ENCODE results near the genes TAS1R2 and NBL1.

DNA sequence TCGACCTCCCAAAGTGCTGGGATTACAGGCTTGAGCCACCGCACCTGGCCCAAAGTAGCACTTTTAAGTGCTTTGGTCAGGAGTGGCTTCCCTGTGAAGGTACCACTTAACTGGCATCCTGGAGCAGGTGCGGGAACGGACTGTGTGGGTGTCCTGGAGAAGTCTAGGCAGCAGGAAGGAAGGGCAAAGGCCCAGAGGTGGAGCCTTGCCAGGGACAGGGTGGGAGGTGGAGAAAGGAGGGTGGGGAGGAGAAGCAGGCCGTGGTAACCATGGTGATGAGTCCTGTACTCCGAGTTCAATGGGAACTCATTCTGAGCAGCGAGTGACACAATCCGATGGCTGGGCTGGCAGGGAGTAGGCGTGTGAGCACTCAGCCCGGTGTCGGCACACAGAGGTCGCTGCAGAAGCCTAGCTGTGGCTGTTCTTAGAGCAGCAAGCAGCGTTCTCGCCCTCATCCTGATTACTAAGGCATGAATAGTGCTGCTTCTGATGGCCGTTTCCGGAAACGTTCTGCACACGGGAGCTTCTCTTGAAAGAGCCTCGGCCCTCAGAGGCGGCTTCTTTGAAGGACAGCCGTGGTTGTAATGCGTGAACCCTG is 73.1 kb upstream of the PAX7 start:
- RRBS: no CpG with 5 or more reads among the region's 22 CpGs

- RRBS: 3% methylated on average over 16 of the region's 69 CpGs
Observed at GRCh38 chr1:18636296-18637161, 5.9 kb downstream of the PAX7 start.

DNA sequence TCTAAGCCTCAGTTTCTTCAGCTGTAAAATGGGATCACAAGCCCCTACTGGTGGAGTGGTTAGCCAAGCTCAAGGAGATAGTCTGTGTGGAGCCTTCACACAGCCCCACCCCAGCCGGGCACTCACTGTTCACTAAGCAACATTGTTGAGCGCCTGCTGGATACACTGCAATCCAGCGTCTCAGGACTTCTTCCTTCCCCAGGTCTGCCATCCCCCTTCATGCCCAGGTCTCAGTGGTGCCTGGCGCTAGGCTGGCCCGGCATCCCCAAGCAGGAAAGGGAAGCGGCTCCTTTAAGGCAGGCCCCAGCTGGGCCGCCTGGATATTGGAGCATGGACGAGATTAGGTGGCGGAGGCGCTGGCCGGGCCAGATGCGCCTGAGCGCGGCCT is 75.6 kb downstream of the TAS1R2 start:
- RRBS: no CpG with 5 or more reads among the region's 14 CpGs

- RRBS: no CpG with 5 or more reads among the region's 7 CpGs
Observed at GRCh38 chr1:18807235-18807819, 52.1 kb downstream of the TAS1R2 start.

- RRBS: no CpG with 5 or more reads among the region's 4 CpGs
Observed at GRCh38 chr1:18859491-18859905, at the start of gene TAS1R2. Gene TAS1R2 (minus strand): TSS chr1:18859660.

DNA sequence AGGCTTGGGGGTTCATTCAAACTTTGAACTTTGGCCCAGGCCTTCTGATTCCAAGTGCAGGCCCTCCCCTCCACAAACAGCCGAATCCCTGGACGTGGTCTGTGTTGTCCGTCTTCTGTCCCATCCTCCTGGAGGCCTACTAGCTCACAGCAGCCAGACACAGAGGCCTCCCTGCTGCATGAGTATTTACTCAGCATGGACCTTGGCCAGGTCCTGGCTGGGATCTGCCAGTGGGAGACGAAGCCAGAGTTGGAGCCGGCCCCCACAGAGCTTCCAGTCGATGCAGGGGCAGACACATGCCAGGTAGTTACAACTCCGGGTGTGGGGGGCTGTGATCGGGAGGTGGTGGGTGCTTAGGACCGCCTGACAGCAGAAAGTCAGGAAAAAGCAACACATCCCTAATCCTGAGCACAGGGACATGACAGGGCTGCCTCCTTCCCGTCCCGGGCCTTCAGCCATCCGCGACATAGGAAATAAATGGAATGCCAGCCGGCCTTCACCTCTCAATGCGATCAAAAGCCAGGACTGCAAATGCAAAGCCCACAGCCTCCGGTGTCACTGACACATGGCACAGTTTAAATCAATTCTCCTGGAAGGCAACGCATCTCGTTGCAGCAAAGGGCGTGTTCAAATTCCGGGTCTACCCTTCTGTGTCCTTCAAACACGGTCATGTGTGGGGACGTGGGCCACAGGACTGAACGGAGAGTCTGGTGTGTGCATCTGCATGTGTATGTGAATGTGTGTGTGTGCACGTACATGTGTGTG is 7.3 kb downstream of the IFFO2 start:
- RRBS: 44% methylated on average over 6 of the region's 24 CpGs

DNA sequence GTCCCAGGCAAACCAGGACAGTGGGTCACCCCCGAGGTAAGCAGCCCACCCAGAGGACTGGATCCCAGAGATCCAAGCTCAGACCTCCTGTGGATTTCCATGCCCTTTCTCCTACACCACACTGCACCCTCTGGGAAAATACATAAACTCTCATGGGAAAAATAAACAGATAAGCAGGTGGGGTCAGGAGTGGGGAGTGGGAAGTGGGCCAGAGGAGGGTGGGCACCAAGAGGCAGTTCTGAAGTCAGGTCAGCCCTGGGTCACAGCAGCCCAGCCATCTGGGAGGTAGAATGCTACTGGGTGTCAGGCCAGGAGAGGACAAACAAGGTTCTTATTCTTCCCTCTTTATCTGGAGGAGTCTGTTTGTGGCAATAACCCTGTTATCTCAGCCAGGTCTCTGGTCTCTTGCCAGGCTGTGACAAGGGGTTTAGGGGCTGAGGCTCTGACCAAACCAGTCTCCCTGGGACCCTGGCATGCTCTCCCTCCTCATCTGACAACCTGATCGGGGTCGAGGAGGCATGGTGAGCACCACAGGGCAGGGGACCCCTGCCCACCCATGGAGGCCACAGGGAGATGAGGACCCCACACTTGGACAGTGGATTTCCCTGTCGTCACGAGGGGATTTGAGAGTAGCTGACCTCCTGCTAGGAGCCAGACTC is 51.1 kb upstream of the IFFO2 start:
- RRBS: no CpG with 5 or more reads among the region's 5 CpGs

- RRBS: no CpG with 5 or more reads among the region's 34 CpGs
Observed at GRCh38 chr1:19073734-19074844, 117.6 kb upstream of the IFFO2 start.

GRCh38 chr1:19082817-19083655 is 126.6 kb upstream of the IFFO2 start:
- RRBS: no CpG with 5 or more reads among the region's 11 CpGs

- RRBS: 50% methylated on average over 4 of the region's 13 CpGs
Observed at GRCh38 chr1:19122485-19123208, 87.4 kb downstream of the UBR4 start.

DNA sequence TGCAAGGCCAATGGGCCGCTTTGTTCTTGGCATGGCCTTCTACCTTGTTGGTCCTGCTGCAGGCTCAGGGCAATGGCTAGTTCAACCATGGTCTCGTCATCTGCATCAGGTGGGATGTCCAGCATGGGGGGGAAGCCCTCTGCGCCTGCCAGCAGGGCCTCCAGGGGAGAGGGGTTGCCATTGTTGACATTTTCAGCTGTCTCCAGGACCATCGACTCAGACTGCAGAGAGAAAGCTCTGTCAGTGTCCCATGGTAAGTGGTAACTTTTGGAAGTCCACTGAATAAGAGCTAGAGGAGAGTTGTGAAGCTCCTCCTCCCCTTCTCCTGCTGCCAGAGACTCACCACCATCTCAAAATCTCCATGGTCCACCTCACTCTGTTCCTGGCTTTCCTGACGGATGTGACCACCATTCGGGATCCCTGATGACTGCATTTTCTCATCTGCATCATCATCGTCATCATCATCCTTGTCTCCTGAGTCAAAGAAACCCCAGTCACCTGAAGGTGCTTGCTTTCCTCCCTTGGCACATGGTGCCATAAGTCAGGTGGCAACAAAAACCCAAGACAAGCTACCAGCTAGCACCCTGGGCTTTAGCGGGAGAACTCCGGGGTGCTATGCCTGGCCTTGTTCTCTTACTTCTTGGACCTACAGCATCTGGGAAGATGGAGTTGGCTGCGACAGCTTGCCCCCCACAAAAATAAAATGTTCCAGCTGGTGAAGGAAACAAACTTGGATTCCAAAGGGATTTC is 68.6 kb downstream of the UBR4 start:
- RRBS: no CpG with 5 or more reads among the region's 10 CpGs

DNA sequence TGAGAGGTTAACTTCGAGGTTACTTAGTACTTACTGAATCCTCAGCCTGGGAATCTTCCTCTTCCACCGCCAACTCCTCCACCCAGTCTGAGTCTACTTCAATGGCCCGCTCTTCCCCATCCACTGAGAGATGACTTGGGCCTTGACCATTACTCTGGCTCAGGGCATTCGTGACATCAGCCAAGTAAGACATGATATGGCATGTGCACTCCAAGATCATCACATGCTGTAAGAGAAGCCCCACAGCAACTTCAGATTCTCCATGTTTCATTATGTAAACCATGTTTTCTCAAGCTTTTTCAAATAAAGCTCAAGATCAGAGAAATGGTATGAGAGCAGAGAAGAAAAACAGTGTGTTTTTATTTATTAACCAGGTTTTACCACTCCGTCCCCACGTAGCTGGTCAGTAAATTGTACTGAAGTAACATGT is 47.7 kb downstream of the UBR4 start:
- RRBS: no CpG with 5 or more reads among the region's 6 CpGs

DNA sequence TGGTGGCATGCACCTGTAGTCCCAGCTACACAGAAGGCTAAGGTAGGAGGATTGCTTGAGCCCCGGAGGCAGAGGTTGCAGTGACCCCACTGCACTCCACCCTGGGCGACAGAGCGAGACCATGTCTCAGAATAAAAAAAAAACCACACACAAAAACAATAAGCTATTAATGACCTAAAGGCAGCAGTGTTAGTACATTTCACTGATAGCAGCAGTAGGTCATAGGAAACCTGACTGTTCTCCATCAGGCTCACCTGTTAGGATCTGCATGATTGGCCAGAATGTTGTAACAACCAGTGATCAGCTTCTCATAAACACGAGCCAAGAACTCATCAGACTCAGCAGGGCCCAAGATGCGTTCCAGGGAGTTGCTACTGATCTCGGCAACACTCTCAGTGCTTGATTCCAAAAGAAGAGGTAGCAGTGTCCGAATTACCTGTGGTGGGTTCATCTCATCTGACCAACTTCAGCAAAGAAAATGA is 43.3 kb downstream of the UBR4 start:
- RRBS: no CpG with 5 or more reads among the region's 7 CpGs

GRCh38 chr1:19208642-19209193 is 1.3 kb downstream of the UBR4 start:
- RRBS: no CpG with 5 or more reads among the region's 6 CpGs

GRCh38 chr1:19353461-19354211 is 41.5 kb downstream of the SLC66A1 start:
- RRBS: no CpG with 5 or more reads among the region's 10 CpGs

DNA sequence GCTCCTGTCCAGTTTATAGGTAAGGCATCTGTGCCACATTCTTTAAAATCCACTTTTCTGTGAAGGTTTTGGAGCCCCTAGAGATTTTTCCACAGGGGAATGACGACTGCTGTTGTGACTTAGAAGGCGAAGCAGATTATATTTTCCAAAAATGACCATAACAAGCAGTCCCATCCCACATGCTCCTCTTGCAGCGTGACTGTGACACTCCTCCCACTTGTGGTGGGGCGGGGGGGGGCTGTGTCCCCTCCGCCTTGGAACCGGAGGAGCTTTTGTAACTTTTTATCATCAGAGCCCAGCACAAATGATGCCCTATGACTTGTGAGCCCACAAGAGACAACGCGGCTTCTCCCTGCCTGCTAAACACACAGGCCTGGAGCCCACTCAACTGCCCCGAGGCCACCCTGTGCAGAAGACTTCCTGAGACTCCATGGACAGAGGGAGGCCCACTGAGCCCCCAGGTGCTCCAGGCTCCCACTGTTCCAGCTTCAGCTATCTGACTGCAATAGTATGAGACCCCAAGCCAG is 59.1 kb downstream of the CAPZB start:
- RRBS: no CpG with 5 or more reads among the region's 9 CpGs

- RRBS: no CpG with 5 or more reads among the region's 11 CpGs
Observed at GRCh38 chr1:19436548-19437561, 48.5 kb downstream of the CAPZB start.

GRCh38 chr1:19442356-19443243 is 42.7 kb downstream of the CAPZB start:
- RRBS: no CpG with 5 or more reads among the region's 21 CpGs

GRCh38 chr1:19643453-19643925 is 622 bp upstream of the NBL1 start:
- RRBS: 8% methylated on average over 11 of the region's 23 CpGs

DNA sequence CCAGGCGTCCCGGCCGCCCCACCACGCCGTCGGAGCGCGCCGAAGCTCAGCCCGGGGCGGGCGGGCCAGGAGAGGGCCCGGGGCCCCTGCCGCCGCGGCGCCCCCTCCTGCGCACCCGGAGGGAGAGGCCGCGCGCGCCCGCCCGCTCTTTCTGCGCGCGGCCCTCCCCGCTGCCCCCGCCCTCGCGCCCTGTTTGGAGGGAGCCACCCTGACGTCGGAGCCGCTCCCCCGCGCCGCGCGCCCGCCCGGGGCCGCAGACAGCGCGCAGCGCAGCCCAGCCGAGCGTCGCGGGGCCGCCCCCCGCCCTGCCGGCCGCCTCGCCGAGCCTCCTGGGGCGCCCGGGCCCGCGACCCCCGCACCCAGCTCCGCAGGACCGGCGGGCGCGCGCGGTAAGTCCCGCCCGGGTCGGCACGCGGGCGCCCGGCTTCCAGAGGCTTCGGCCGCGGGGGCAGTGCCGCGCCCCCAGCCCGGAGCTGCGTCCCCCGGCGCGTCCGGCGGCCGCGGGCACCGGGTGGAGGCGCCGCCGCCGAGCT is at the start of gene NBL1:
Gene NBL1, plus strand, starts transcription at position 254 of the 533 bp plus-strand sequence.
- RRBS: 2% methylated on average over 46 of the region's 94 CpGs

Measured in amniotic epithelial cell (primary cell).